ENCODE results near the gene SDE2.

DNA sequence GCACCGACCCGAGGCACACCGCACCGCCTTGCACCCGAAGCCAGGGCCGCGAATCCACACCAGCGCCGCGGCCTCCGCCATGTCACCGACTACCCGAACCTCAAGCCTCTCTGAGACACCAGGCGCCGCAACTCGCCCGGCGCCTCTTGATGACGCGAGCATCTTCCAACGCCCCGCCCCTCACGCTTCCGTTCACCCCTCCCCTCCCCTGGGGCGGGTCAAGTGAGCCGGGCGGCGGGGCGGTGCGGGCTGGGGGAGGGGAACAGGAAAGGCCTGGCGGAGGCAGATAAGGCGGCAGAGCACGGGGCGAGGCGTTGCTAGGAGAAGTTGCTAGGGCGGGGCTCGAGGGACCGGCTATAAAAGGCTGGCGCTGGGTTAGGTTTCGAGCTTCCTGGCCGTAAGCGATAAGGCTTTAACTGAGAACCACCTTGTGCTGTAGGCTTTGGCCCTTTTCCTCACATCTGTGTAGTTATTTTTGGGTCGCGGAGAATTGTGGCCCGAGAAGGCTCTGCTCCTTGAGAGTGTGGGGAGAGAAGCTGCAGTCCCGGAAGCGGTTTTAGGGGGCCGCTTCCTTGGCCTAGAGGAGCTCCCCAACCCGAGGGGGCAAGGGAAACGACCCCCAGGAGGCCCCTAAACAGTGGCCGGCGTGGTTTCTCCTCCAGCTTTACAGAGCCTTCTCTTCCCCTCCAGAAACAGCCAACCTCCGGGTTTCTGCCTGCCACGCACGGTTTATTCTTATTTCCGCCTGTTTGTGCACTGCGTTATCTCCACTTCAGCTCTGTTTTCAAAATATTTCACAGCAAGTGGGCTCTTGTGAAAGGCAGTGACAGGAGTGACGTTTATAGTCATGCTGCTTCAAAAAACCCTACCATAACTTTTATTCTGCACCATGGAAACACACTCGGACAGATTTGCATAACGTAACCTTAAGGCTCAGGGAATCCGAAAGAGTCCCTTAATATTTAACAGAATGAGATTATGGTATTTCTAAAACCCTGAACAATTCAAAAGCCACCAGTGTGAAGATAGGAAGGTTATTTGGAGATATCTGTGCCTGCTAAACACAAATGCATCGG lies at the start of gene SDE2:
Gene SDE2, minus strand, starts transcription at position 112 of the 1,076 bp plus-strand sequence.
- PRO-cap, 2 experiments = peak in 2 of 2 experiments; most common plus-strand start position 385 of the sequence (in 2); most common minus-strand start position 91 of the sequence (in 2)

DNA sequence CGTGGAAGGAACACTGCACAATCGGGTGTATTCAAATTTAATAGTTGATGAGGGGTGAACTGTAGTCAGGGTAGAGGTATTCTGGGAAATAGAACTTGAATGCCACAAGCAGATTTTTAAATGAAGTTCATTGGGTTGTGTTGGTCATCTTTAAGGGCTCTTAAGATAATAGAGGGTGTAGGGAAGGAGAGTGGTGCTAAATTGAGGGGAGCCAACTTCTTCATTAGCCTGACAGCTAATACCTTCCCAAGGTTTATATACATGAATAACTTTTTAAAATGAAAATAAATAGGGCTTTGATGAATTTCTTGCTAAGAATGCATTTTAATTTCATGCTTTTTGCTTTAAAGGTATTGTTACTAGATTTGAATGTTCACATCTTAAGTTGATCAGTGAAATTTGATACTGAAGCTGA lies 2.6 kb downstream of the H3-3A start:
- PRO-cap, 2 experiments = peak in 1 of 2 experiments; most common plus-strand start position 127 of the sequence (in 1)

GRCh38 chr1:226082876-226083291 lies 20.4 kb downstream of the H3-3A start:
- PRO-cap, 2 experiments = peak in 1 of 2 experiments; most common plus-strand start chr1:226083159 (in 1)

DNA sequence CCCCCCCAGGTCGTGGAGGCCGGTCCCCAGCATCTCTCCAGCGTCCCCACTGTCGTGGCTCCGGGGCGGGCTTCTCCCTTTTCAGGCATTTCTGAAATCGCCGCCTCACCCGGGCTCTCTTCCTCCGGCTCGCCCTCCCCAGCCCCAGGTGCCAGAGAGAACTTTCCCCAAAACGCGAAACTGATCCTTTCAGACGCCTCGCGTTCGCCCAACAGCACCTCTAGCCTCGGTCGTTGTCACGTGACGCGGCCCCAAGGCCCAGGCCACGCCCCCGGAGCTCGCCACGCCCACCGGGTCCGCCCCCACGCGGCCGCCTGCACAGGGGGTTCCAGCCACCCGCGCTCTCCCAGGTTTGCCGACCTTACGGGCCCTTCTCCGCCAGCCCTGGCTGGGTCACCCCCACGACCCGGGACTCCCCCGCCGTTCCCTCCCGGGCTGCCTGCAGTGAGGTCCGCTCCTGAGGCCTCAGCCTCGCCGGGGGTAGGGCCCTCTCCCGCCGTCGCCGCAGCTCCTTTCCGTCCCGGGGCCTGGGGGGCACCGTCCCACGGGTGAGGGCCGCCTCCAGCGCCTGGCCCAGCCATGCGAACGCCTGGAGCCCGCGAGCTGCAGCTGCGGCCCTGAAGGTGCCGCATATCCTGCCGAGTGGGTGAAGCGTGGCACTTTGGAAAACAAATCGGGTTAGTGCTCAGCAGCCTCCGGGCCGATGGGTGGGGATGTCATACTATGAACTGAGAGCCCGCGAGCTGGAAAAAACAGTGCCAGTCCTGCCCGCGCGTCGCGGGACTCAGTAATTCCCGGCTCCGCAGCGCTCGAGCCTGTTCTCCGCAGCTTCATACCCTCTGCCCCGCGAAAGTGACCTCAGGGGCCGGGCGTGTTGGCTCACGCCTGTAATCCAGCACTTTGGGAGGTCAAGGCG lies 21.0 kb downstream of the H3-3A start:
- PRO-cap, 2 experiments = peak in 2 of 2 experiments; most common minus-strand start position 222 of the sequence (in 2)

GRCh38 chr1:226110347-226111320 lies 48.1 kb downstream of the H3-3A start:
- PRO-cap, 2 experiments = peak in 2 of 2 experiments; most common plus-strand start chr1:226110764 (in 2); most common minus-strand start chr1:226110662 (in 1)

DNA sequence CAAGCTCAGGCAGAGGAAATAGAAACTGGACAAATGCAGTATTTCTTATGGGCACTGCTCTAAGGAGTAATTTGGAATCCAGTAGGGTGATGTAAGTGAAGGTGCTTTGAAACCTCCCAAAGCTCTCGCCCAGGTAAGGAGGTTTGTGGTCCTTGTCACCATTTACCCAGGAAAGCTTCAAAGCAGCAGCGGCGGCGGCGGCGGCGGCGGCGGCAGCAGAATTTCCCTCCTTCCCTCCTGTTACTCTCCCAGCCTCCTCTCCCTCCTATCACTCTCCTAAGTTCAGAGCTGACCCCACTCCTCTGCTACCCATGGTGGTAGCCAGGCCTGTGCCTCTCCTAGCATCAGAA lies 60.8 kb downstream of the ACBD3 start:
- PRO-cap, 2 experiments = no peak in any of the 2 experiments

DNA sequence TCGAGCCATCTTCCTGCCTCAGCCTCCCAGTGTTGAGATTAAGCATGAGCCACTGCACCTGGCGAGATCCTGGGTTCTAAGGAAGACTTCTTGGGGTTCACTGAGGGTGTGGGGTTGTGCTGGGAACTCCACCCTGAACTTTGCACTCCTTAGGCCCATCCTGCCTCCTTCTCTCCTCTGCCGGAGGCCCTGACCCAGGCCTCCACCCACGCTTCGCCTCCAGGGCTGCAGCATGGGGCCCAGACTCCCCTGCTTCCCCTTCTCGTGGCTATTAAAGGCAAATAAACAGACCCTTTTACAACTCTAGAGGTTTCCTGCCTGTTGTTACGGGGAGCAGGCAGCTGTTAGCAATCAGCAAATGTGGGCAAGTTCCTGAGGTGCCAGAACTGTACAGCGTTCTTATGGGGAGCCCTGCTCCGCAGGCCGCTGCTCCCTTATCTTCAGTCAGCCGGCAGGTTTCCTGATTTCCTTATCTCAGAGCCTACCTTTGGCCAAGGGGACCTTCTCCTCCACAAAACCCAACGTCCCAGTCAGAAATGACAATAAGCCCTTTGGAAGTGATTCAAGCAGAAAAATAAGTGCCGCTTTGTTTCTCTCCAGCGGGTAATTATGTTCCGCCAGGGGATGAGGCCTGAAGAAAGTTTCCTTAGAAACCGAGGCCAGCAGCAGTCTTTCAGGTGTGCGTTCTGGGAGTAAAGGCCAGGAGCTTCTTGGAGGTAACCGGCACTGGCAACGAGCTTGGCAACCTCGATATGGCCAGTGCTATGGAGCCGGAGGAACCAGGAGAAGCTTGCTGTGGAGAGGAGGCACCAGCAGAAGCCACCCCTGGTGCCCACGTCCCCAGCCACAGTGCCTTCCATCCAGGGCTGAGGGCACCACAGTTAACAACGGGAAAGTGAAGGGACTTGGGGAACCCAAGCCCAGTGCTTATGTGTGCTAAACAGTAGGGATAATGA lies 41.2 kb upstream of the LIN9 start:
- PRO-cap, 2 experiments = no peak in any of the 2 experiments

DNA sequence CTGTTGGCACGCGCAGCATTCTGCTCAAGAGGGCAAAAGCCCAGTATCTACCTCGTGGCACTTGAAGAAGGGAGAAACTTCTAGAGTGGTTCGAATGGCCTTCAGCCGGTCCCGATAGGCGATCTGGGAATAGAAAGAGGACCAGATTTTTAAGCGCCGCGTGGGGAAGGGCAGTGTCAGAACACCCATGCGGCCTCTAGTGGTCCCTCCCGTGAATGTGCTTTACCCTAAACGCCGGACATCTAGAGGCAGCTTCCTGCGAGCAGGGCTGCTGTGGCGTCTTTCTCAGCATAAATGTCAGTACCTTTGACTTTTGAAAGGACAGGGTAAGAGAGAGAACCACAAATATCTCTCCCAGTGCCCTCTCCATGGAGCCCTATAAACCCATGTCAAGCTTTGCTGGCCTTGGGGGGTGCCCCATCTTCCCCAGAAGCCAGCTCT lies 89.1 kb downstream of the STUM start:
- PRO-cap, 2 experiments = no peak in any of the 2 experiments

DNA sequence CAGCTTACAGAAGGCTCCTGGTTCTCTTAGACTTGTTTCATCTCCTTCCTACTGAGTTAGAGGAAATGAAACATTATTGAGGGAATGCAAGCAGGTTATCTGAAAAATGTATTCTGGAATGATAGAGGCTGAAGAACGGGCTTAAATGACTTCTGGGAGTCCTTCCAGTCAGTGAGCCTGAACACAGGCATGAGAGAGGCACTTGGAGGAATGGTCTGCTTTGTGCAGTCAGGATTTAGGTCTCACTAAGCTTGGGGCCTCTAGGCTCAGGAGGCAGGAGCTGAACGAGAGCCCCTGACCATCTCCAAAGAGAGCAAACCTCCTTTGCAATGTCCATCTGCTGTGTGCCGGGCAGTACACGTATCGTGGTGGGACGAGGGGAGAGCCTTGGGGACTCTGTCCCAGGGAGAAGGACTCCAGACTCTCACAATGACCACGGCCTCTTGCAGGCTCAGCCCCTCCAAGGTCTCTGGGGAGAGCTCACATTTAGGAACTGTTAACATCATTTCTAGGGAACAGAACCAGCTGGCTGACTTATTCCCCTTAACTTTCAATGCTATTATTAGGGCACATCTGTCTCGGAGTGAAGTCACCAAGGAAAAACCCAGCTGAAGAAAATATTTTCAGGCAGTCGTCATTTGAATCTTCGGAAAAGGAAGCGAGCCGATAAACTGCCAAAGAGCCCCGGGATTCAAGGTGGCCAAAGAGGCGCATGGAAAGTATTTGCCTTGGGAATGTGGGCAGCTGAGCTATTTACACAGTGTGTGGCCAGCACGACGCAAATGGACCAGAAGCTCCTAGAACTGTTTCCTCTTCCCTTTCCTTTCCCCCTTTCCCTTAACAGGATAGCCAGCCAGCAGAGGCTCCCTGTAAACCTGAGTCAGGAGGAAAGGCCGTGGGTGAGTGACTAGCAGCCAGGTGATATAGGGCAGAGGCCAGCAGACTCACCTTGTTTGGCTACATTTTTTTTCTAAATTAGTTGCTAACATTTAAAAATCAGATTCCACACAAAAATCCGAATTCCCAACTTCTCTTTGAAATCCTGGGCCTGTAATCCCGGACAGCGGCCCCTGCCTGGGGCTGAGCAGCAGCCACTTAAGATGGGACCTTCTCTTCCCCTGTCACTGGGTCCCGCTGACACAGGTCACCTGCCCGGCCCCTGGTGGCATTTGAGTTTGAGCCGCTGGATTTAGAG lies 74.6 kb downstream of the ITPKB start:
- PRO-cap, 2 experiments = no peak in any of the 2 experiments

DNA sequence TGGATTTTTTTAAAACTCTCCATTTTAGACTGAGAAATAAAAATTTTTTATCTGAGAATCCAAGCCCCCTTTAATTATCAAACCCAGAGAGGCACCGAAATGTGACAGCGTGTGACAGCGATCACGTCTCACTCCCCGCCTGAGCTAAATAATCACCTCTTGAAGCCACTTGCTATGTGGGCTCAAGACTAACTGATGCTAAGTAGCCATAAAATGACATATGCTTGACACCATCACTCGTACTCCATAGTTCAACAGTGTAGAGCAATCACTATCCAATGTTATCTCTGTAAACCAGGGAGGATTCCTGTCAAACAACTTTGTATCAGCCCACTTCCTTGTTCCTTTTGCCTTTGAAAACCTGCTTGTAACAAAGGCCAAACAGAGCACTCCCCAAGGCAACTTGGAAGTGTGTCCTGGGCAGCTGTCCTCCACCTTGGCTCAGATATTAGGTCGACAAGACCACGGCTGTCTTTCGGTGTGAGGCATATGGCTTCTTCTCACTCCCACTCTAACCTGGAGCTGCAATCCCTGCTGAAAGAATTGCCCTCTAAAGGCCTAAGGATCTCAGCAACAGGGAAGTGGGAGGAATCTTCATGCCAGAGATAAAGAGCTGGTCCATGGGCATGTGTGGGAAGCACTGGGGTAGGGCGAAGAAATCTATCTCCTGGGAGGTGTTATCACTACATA lies 66.8 kb downstream of the ITPKB start:
- PRO-cap, 2 experiments = no peak in any of the 2 experiments

DNA sequence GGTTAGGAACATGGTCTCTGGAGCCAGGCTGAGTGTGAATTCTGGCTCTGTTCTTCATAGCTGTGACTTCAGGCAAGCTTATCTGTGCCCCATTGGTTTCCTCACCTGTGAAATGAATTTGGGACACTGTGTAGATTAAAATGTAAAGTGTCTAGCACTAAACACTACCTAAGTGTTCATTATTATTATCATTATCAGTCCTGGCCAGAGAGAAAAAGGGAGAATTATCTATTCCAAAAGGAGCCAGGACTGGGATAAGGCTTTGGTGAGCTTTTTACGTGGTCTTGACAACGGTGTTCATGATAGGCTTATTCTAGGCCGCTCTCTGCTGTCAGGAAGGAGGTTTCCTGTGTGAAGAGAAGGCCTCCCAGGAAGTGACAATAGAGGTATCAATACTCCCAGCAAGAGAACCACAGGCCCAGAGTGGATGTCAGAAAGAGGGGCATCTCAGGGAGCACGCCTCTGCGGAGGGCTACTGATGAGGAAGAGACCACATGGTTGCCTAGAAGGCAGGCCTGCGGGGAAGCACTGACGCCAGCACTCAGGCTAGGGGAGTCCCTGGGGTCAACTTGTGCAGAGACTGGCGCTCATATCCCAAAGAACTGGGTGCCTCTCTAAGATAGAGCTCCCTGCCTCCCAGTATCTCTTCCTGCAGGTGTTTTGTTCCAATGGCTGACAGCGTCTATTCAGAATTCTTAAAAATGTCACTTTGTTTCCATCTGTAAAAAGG lies 60.4 kb downstream of the ITPKB start:
- PRO-cap, 2 experiments = no peak in any of the 2 experiments

- PRO-cap, 2 experiments = no peak in any of the 2 experiments
These were observed 40.0 kb downstream of the ITPKB start for GRCh38 chr1:226699061-226699572.

GRCh38 chr1:226709950-226711048 lies 28.8 kb downstream of the ITPKB start:
- PRO-cap, 2 experiments = no peak in any of the 2 experiments

DNA sequence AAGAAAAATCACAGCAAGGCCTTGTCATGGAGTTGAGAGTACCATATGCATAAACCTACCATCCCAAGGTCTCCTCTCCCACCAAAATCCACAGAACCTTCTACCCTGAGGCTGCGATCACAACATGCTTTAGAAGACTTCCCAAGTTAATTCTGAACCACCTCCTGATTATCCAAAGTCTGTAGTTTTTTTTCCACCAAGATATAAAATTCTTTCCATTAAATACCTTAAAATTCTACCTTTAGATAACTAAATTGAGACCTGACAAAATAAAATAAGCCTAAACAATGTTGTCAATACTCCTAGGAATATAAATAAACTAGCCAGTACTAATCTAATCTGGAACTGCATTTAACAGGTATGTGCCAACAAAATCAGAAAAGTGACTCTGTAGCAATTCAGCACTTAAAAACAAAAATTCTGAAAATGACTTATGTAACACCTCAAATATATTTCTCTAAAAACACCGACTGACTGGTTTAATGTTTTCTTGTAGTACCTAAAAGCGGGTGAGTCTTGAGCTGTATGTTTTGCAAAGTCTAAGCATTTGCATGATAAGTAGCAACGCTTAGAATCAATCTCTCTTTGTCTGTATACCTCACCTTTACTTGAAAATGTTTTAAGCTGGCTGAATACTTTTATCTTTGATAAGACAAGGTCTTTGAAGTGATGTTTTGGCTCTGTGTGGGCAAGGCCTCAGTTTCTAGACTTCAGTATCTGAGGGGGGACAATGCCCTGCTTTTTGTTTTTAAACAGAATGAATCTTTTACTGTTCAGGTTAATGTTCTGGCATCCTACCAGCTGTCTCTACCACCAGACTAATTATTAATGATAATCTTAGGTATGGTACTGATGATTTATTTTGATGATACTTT lies 8.4 kb downstream of the ITPKB start:
- PRO-cap, 2 experiments = no peak in any of the 2 experiments

- PRO-cap, 2 experiments = no peak in any of the 2 experiments
These were observed 2.0 kb downstream of the PSEN2 start for GRCh38 chr1:226872259-226872996.

DNA sequence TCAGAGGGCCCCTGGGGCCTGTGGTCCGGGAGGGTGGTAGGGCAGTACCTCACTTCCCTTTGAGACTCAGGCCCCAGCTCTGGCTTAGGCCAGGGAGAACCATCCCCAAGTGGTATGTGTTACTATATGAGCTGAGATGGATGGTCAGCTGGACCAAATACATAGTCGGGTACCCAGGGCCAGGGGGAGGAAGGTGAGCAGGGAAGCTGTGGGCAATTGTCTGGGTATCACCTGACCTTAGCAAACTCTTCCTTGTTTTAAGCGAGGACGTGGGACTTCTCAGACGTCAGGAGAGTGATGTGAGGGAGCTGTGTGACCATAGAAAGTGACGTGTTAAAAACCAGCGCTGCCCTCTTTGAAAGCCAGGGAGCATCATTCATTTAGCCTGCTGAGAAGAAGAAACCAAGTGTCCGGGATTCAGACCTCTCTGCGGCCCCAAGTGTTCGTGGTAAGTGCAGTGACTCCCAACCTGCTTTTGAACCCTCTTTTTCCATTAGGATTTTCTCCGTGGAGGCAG lies 4.7 kb downstream of the PSEN2 start:
- PRO-cap, 2 experiments = no peak in any of the 2 experiments

DNA sequence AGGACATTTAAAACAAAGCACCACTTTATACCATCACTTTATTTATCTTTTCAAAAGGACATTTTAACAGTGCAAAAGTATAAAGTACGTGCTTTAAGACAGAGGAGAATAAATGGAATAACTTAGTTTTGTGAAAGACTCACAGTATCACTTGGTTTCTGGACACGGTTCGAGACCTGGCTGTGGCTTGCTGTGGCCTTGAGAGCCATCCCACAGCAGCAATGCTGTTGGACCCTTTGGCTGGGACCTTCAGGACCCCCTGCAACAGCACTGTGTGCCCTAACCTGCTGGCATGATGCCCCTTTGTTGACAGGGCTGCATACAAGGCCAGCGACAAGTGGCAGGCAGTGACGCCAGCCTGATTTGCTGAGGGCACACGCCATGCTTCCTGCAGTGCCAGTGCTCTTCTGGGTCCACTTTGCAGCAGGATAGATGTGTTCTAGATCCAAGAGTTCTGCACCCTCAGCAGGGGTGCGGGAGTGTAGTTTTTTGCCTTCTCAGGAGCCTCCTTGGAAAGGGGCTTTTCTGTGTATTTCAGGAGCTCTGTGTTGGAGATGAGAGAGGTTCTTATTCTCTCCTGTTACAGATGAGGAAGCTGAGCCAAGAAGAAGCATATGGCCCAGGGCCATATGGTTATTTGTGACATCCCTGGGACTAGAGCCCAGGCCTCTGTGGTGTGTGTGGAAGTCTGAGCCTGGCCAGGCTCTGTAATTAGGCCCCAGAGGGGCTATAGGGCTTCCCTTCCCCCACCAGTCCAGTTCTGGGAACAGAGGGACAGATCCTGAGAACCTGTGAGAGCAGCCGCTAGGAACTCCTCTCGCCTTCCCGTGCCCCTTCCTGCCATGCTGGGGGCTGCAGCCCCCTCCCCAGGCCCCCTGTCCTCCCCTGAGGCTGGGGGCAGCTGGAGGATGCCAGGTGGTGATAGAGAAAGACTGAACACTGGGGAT lies 33.0 kb downstream of the COQ8A start:
- PRO-cap, 2 experiments = no peak in any of the 2 experiments

GRCh38 chr1:226974451-226975009 lies 34.4 kb downstream of the COQ8A start:
- PRO-cap, 2 experiments = peak in 1 of 2 experiments; most common plus-strand start chr1:226974844 (in 1)

DNA sequence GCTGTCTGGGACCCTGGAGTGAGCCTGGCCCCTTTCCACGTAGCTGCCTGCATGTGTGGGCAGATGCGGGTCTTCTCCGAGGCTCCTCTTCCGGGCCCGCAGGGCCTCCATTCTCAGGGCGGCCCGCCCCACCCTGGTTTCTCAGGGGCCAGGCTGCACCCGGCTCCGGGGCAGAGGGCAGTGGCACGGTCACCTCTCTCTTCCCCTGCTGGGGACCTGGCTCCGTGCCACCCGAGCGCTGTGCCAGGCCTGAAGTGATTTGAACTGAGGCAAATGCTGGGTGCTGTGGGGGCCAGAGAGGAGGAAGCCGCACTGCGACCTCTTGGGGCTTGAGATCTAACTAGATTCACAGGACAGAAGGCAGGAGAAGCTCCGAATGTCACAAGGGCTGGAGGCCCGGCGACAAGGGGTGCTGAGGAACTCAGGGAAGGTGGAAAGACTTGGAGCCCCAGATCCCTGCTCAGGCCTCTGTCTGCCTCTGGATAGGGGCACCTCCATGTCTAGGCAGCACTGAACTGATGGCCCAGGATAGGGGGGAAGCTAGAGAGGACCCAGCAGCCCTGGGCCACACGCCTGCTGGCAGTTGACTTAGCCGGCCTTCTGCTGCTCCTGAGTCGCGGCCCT lies 40.7 kb downstream of the COQ8A start:
- PRO-cap, 2 experiments = no peak in any of the 2 experiments

DNA sequence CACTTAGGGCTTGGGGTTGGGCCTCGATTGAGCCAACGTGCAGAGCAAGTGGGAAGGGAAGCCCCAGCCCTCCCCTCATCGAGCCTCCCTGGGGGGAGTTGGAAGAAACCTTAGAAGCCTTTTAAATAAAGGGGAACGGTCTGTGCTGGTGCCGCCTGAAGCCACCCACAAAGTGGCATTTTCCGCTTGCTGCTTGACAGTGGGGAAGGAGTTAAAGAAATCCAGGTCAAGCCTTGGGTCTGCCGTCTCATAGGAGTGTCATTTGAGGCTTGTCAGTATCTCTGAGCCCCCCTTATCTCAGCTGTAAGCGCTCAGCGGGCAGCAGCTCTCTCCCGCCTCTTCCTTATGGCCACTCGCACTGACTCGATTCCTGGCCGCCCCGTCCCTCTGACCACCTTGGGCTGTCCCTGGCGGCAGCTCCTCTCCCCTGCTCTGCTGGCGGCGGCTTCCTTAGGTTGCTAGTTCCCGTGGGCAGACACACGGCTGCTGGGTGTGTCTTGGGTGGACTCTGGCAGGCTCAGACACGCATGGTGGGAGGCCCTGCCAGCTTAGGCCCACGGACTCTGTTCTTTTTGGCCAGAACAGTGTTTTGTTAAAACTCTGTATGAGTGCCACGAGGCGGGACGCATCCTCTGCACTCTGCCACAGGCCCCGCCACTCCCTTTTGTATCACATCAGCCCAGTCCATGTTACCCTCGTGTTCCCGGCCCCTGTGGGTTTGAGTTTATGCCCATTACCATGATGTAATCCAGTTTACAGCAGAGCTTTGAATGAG lies 45.7 kb downstream of the COQ8A start:
- PRO-cap, 2 experiments = no peak in any of the 2 experiments